T-cell (primary cell): ENCODE measurements around a stretch of chr6.

DNA sequence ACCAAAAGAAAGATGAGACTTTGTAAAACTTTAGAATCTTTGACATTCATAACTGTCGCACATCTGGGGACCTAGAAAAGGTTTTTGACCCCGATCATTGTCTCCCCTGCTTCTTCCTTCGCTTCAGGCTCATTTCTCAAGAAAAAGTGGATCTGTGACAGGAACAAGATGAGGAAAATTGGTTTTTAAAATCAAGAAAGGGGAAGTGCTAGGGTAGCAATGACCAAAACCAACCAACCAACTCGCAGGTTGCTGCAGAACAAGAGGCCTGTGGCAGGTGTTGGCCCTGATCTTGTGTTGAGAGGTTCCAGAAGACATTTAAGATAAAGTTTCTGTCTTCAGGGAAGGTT, 17.7 kb downstream of the SYTL3 start:
- PRO-cap, 7 experiments, result no peak in any of the 7 experiments

GRCh38 chr6:158717215-158717567, 67.3 kb downstream of the SYTL3 start:
- PRO-cap, 7 experiments, result no peak in any of the 7 experiments

- PRO-cap, 7 experiments, result peak in 2 of 7 experiments; most common plus-strand start chr6:158763251 (in 1); most common minus-strand start chr6:158763066 (in 2)
Observed at GRCh38 chr6:158762763-158763869, 56.1 kb downstream of the EZR start.

- PRO-cap, 7 experiments, result no peak in any of the 7 experiments
Observed at GRCh38 chr6:158765842-158766881, 53.0 kb downstream of the EZR start.

- PRO-cap, 7 experiments, result peak in 7 of 7 experiments; most common plus-strand start chr6:158789530 (in 4); most common minus-strand start chr6:158789476 (in 4)
Observed at GRCh38 chr6:158789190-158789905, 29.8 kb downstream of the EZR start.

GRCh38 chr6:158795087-158796192, 23.7 kb downstream of the EZR start:
- PRO-cap, 7 experiments, result peak in 1 of 7 experiments; most common minus-strand start chr6:158795738 (in 1)

- PRO-cap, 7 experiments, result no peak in any of the 7 experiments
Observed at GRCh38 chr6:158815088-158815767, 3.9 kb downstream of the EZR start.

- PRO-cap, 7 experiments, result peak in 7 of 7 experiments; most common plus-strand start chr6:158819033 (in 7); most common minus-strand start chr6:158819039 (in 4)
Observed at GRCh38 chr6:158818473-158819282, 490 bp downstream of the EZR start.

GRCh38 chr6:158850488-158851167, 31.5 kb upstream of the EZR start:
- PRO-cap, 7 experiments, result peak in 7 of 7 experiments; most common plus-strand start chr6:158850704 (in 6); most common minus-strand start chr6:158850570 (in 4)

- PRO-cap, 7 experiments, result no peak in any of the 7 experiments
Observed at GRCh38 chr6:158894144-158894667, 75.0 kb upstream of the EZR start.

DNA sequence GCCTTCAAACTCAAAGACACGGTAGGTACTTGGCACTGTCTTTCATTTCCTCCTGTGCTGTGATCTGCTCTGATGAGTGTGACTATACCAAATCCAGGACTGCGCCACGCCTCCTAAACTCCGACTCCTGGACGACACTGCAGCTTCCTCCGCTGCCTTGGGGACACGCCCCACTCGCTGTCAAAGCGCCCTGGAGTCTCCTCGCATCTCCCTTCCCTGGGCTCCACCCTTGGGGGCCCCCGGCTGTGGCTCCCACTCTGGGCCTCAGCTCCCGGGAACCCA, 61.3 kb downstream of the RSPH3 start:
- PRO-cap, 7 experiments, result no peak in any of the 7 experiments

- PRO-cap, 7 experiments, result no peak in any of the 7 experiments
Observed at GRCh38 chr6:158999143-158999377, 942 bp downstream of the RSPH3 start.

GRCh38 chr6:159000379-159000628, 302 bp upstream of the RSPH3 start:
- PRO-cap, 7 experiments, result no peak in any of the 7 experiments

DNA sequence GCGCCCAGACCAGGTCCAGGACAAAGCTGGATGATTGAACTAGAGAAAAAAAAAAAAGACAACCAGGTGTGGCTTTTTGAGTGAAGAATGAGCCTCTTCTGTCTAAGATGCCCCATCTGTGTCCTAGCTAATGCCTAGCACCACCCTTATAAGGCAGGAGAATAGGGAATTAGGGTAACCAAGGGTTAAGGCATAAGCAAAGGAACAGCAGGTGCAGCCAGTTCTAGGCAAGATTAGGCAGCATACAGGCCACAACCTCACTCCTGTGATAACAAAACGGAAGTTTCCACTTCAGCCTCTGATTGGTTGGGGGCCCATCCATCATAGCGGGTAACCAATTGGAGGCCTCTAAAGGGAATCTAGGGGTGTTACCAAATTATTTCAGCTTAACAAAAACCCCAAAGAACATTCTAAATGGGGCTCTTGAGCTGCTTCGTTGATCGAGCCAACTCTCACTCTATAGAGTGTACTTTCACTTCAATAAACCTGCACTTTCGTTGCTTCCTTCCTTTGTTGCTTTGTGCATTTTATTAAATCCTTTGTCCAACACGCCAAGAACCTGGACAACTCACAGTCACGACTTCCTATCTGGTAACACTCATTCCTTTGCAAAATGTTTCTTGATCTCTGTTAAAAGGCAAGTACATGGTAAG, 61.9 kb upstream of the TAGAP start:
- PRO-cap, 7 experiments, result peak in 7 of 7 experiments; most common plus-strand start position 420 of the sequence (in 6); most common minus-strand start position 244 of the sequence (in 2)

DNA sequence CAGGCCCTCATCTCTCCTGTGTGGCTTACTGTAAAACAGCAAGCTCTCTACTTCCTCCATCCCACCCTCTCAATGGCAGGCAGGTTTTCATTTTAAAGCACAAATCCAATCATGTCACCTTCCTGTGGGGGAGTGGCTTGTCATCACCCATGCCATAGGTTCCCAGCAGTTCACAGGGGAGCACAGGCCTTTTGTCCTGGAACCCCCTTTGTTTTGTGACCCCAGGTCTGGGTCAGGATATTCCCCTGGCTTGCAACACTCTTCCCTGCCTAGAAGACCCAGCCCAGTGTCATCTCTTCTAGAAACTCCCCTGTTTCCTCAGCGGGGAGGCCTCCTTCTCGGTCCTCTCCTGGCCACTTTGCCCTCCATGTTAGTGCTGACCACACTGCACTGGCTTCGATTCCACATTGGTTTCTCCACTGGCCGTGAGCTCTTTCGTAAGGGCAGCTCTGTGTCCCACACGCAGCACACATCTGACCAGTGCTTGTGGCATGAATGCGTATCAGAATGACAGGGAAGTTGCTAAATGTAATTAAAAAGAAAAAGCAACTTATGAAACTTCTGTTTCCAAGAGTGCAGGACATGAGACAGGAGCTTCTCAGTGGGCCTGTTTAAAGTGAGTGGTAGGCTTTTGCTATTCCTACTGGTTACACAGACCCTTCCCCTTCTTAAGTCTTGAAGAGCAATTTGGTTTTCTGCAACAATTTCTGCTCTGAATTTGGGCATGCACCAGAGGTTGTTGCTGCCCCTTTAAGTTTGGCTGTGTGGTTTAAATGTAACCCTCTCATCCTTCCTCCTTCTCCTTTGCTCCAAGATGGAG, 49.4 kb upstream of the FNDC1 start:
- PRO-cap, 7 experiments, result no peak in any of the 7 experiments

DNA sequence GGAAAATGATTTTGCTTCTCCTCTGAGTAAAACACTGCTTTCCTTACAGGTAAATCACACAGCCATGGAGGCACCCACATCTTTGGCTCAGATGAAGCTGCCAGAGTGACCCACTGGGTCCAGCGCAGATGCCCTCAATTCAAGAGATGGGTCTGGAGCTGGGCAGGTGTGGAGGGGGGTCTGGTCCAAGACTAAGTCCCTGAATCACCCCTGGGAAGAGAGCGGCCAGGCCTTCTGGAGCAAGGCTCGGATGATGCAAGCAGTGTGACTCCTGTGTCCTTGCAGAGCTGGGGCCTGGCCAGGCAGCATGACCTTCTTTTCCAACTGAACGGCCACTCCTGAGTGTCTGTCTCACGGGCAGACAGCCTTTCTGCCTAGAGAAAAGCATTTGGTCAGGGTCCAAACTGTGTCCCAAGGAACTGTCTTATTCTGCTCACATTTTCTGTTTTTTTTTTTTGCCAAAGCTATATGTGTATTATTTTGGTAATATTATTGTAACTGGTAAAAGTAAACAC, 42.6 kb upstream of the FNDC1 start:
- PRO-cap, 7 experiments, result no peak in any of the 7 experiments

DNA sequence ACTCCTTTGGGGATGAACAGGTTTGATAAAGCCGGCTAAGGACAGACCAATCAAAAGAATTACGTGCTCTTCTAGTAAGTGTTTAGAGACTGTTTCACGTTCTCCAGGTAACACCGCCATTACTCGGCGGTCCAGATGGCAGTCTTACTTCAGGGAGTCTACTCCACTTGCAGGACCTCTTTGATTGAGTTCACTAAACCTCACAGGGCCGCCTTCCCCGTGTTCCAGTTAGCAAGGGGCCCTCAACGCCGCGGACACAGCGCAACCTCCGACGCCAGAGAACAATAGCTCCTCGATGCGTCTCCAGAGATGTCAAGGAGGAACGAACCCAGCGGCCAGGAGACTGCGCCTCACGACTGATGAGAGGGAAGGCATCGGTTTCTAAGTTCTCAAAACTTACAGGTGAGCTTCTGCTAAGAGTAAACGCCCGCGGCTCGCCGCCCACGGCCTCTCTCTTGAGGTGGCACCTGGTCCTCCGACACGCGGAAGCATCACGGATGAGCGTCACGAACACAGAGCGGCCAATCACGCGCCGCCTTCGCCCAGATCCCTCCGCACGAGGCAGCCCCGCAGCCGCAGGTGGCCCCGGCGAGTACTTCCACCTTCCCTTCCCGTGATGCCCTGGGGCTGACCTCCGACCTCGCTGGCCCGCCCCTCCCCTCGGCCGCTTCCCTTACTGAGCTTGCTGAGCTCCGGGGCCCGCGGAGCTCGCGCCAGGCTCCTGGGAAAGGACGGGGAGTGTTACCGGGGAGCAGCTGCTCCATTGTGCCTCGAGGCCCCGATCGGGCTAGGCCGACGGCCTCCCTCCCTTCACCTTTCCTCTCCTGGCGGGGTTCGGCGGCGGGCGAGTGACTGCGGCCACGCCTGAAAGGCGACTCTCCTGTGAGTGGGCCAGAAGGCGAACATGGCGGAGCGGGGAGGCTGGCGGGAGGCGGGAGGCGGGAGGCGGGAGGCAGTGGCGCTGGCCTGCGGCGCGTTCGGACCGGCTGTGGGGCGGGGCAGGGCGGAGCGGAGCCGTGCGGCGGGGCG, 540 bp upstream of the WTAP start:
- PRO-cap, 7 experiments, result peak in 7 of 7 experiments; most common plus-strand start position 676 of the sequence (in 6); most common minus-strand start position 990 of the sequence (in 7)

GRCh38 chr6:159916848-159917210, 26.0 kb downstream of the MAS1 start:
- PRO-cap, 7 experiments, result no peak in any of the 7 experiments

- PRO-cap, 7 experiments, result no peak in any of the 7 experiments
Observed at GRCh38 chr6:159991066-159991749, 22.3 kb downstream of the IGF2R start.

- PRO-cap, 7 experiments, result no peak in any of the 7 experiments
Observed at GRCh38 chr6:160034215-160035057, 65.6 kb downstream of the IGF2R start.